A172 (cell line): ENCODE measurements around the genes WSB1, KSR1, NLK and IFT20.

DNA sequence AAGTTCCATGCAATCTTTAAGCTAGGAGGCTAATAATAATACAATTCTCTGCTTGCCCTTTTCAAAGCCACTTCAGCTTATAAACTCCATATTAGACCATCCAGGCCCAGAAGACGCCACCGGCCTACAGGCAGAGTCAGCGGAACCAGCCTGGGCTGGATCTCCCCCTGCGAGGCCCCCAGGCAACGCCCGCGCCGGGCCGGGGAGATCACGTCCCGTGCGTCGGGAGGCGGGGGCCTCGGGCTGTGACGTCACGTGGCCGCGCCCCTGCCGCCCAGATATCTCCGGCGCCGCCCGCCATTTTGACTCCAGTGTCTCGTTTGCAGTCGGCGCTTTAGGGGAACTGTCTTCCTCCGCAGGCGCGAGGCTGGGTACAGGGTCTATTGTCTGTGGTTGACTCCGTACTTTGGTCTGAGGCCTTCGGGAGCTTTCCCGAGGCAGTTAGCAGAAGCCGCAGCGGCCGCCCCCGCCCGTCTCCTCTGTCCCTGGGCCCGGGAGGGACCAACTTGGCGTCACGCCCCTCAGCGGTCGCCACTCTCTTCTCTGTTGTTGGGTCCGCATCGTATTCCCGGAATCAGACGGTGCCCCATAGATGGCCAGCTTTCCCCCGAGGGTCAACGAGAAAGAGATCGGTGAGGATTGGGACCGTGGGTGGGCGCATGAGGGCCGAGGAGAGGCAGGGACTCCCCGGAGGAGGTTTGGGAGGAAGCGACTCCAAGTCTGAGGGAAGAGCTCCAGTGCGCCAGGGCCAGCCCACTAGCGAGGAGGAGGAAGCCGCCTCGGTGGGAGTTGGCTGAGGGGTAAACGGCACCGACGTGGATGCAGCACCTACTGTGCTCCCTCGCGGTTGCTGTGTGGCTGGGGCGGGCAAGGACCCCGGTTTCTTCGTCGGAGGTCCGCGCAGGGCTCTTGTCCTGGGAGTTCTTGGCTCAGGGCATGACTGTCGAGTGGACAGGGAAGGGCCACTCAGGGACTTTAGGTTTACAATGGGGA, at the start of gene WSB1:
WSB1 (plus strand) TSS at position 311 of the 993 bp plus-strand sequence.
- RAMPAGE, long total RNA: no peak

DNA sequence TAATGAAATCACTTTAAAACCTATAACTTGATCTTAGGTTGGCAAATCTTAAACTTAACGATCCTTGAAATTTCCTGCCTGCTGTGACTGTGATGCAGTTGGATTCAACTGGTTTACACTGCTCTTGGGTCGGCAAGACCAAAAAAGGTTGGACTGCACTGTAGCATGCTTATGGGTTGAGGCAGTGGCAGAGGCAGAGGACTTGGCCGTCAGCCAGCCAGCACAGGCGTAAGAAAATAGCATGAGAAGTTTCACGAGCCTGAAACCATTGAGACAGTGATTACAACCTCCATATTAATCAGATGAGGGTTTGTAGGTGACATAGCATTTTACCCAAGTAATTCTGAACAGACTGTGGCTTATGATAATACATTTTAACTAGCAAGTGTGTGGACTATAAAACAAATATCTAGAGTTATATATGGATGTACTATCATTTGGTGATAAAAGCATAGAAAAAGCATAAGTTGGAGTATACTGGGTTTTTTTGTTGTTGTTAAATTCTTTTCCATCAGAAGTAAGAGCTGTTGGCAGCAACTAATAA, 21.5 kb downstream of the WSB1 start:
- RAMPAGE, long total RNA: no peak

DNA sequence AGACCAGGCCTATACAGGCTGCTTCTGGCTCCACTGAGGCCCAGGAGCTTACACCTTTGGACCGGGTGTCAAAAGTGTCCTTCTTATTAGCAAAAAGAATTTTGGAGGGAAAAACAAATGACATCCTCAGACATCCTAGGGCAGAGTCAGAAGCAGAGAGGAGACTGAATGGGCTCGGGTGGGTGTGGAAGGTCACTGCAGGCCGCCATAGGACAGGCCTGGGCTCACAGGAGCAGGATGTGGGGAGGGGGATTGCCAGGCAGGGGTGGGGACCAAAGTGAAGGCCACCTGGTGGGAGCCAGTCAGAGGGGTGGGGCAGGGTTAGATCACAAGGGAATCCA, 38.2 kb downstream of the WSB1 start:
- RAMPAGE, long total RNA: no peak

- RAMPAGE, long total RNA: no peak
Observed at GRCh38 chr17:27455806-27456543, at the start of gene KSR1. Gene KSR1 (plus strand): TSS chr17:27456448.

DNA sequence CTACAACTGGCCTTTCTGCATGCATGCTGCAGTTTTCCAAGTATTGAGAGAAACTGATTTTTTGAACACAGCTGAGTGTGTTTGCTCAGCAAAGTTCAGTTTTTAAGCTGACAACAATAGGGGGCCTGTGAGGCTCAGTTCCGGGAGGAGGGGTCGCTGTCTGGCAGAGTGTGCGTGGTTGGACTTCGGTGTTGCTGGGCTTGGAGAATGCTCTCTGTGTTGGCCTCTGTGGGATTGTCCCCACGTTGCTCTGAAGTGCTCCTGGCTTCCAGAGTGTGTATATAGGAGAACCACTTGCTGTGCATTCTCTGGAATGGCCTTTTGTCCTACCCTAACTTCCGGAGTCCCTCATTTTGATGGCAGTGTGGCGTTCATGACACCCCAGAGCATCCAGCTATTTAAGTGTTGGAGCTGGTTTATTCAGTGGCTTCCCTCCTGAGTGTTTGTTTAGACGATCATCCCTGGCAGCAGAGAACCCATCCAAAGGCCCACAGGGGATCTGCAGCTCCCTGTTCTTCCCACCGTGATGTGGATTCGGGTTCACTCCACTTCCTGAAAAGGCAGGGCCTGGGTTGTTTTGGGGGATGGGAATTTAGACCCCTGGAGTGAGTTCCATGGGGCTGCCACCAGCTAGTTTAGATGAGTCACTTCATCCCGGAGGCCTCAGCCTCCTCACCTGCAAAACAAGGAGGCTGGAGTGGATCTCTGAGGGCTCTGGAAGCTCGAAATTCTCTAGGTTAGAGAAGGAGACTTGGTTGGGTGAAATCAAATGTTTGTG, 2.1 kb downstream of the KSR1 start:
- RAMPAGE, long total RNA: no peak

DNA sequence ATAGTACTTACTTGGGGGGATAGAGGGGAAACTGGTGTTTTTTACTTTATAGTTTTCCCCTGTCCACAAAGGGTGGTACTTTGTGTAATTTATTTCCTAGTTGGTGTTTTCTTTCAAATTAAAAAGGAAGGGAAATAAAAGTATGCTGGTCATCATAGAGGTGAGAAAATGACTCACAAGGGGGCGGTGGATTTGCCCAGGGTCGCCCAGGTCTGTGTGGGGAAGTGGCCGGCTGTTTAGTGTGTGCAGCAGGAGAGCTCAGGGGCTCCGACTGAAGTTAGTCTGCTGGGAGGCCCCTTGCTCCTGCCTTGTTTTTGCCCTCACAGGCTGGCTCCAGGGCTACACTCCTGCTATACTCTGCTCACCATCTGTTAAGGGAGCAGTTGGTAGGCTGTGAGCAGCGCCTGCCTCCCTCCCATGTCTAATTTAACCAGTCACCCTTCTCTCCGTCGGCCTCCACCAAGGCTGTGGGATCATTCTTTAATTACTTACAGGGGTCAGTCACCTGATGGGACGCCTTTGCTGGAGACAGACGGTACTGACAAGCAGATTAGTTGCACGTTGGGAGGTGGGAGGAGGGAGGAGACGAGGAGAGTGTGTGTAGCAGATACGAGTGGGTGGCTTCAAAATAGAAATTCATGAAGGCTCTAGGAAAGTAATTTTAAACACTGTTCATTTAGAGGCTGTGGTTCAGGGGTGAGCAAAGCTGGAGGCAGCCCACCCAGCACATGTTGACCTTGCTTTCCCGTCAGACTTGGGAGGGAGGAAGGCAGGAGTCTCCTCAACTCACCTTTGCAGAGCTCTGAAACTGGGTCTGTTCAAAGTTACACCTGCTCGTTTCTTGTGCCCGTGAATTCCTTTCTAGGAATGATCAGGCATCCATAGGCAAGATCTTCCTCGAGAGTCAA, 35.6 kb downstream of the KSR1 start:
- RAMPAGE, long total RNA: no peak

- RAMPAGE, long total RNA: no peak
Observed at GRCh38 chr17:27532256-27533233, 76.3 kb downstream of the KSR1 start.

DNA sequence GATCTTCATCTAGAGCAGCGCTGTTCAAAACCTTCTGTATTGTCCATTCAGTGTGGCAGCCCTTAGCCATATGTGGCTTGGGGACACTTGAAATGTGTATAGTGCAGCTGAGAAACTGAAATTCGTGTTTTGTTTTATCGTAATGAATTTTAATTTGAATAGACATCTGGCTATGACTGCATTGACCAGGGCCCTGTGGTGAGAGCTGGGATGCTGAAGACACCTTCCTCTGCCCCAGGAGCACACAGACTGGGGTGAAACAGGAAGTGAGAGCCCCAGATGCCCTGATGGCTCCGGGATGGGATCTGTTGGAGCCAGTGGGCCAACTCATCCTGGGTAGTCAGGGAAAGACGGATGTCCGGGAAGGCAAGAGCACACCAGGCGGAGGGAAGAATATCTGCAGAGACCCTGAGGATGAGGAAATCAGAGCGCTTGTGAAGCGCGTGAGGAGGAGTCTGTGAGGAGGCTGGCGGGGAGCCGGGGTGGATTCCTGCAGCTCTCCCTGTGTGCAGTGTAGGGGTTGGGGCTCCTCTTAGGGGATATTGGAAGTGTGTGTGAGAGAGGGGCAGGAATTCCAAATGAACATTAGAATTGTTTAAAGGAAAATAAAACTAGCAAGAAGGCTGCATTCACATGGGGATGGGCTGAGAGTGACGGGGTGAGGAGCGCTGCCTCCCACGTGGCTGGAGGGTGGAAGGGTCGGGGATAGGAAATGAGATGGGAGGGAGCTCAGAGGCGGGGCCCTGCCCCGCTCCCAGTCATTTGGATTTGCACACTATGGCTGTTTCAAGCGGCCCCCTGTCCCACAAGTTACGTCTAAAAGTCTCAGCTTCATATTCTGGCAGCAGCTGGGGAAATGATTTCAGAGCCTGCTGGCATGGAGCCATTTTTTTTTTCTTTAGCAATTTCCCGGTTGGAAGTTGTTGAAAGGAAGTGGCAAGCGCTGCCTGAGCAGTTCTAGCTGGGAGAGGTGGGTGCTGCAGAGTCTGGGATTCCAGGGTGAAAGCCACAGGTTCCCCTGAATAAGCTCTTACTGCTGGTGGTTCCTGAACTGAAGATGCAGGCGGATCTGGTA, 71.3 kb upstream of the LGALS9 start:
- RAMPAGE, long total RNA: no peak

DNA sequence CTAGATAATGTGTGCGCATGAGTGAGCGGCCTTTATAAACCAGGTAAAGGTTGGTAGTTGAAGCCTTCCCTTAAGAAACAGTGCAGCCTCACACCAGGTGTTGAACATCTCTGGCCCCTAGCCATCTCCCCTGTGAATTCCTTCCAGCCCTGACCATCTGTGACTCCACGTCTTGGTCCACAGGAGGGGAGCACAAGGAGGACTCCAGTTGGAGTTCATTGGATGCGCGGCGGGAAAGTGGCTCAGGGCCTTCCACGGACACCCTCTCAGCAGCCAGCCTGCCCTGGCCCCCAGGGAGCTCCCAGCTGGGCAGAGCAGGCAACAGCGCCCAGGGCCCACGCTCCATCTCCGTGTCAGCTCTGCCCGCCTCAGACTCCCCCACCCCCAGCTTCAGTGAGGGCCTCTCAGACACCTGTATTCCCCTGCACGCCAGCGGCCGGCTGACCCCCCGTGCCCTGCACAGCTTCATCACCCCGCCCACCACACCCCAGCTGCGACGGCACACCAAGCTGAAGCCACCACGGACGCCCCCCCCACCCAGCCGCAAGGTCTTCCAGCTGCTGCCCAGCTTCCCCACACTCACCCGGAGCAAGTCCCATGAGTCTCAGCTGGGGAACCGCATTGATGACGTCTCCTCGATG, 48.4 kb upstream of the LGALS9 start:
- RAMPAGE, long total RNA: no peak

DNA sequence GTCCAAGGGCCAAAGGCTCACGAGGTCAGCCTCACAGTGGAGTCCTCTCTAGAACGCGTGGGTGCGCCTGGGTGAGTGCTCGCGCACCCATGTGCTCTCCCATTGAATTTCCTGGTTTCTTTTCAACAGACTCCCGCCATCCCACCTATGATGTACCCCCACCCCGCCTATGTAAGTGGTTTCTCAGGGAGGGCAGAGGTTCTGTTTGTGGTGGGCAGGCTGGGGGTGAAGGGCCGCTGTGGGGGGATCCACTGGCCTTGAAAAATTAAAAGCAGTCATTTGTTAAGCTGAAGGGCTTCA, 15.4 kb downstream of the LGALS9 start:
- RAMPAGE, long total RNA: no peak

GRCh38 chr17:27985313-27985672, 57.2 kb upstream of the NLK start:
- RAMPAGE, long total RNA: no peak

DNA sequence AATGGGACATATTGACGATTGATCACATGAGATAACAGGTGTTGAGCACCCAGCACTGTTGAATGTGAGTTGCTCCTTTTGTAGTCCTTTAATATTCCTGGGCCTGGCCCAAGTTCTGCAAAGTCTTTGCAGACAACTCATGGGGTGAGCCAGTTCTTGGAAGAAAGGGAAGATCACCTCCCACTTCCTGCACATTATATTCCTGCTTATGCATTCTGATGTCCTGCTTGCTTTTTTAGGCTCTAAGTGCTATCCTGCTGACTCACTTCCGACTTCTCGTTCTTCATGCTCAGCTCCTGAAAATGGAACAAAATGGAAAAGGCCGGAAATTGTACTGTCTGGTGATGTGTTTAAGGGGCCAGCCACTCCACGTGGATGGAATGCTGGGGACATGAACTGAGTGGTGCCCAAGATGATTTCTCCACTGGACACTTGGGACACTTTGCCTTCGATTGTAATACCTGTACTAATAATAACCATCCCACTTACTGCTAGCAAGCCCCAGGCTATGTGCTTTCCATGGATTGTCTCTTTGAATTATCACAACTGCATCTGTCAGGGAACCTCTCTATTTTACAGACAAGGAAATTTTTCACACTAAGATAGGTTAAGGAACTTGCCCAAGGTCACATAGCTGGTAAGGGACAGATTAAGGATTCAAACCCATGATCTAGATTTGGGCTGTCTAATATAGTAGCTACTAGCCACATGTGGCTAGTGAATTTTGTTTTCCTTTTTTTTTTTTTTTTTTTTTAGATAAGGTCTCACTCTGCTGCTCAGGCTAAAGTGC, 8.1 kb upstream of the NLK start:
- RAMPAGE, long total RNA: no peak

DNA sequence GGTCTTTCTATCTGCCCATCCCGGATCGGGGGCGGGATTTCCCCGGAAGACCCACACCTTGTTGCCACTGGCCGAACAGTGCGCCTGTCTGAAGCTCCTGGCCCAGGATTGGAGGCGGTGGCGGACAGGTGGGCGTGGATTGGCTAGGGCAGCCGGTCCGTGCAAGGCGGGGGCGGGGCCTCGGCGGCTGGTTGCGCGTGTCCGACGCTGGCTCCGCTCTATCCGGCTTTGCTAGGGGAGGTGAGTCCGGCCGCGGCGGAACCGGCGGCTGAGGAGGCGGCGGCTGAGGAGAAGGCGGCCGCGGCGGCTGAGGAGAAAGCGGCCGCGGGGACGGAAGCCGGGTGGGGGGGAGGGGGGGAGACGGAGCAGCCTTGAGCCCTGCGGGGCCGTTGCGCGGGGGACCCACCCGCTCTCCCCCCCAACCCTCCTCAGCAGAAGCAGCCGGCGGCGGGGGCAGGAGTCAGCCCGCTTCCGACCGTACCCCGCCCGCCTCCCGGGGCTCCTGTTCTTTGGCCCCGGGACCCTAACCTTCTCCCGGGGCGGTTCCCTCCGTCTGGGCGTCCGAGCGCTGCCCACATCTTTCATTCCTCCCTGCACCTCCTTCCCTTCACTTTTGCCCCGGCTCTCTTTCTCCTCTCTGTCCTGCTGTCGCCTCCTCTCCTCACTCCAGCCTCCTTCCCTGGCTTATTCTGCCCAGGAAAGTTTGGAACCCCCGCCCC, 778 bp upstream of the NLK start:
- RAMPAGE, long total RNA: start-site peak on the plus strand centred at position 356 of the sequence, 403 bp wide, 7 and 16 reads in 2 replicates

DNA sequence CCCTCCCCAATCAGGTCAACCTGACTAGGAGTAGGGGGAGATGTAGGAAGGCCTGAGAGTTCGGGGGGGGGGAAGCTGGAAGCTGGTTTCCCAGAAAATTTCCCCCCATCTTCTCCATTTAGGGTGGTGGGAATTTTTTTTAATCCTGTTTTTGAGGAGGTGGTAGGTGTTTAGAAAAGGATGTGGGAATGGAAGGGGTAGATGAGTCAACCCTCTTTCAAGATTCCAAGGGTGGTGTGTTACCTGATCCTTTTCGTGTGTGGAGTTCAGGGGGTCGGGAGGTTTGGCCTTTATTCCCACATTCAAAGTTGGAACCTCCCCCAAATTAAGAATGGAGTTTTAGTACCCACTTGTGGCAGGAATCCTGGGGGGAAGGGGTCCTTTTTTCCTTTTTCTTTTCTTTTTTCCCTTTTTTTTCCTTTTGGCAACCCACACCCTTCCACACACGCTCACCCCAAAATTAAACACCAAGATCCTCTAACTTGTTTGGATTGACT, at the start of gene NLK:
NLK (plus strand) TSS at position 419 of the 497 bp plus-strand sequence.
- RAMPAGE, long total RNA: no peak

GRCh38 chr17:28046383-28046799, 3.9 kb downstream of the NLK start:
- RAMPAGE, long total RNA: no peak

DNA sequence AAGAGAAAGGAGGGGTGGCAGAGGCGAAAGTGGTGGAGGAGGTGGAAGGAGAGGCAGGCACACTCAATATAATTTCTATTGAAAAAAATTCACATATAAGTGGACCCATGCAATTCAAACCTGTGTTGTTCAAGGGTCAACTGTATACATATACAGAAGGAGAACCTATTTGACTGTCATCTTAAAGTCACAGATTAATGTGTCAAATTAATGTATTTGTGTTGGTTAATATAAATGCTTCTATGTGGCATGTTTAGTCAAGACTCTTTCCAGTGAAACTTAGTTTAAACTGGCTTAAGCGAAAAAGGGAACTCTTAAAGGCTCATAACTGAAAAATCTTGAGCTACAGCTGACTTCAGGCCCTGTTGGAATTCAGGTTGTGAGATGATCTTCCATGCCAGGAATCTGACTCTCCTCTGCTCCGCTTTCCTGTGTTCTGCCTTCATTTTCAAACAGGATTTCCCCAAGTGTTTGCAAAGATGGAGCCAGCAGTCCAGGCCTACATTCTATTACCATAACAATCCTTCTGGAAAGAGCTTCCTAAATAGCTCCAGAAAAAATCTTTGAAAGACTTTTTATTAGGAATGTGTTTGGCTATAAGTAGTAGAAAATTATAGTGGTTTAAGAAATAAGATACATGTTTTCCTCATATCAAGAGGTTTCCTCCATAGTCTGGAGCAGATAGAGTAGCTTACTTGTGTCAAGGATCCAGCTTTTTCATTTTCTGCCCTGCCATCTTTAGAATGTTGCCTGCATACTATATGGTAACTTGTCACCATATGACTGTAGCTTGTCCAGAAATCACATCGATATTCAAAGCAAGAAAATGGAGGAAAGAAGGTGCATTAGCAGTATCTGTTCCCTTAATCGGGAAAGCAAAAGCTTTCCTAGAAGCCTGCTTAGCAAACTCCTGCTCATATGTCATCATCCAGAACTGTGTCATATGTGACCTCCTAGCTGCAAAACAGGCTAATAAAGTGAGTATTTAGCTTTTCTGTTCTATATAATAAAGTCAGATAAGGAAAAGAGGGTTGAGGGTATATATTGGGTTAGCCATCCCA, 135.0 kb downstream of the NLK start:
- RAMPAGE, long total RNA: no peak

DNA sequence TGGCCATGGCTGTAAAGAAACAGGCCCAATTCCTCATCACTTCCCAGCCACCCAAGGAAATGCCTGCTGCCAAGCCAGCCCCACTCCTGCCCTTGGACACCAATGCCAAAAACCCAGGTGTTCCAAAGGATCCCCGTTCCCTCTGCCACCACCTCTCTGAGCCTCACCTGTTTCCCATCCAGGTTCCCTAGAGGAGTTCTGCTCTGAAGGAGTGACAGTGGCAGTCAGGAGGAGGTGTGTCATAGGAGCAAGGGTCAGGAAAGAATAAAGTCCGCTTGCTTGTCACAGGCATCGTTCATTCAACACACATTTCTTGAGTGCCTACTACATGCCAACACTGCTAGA, 3.3 kb downstream of the IFT20 start:
- RAMPAGE, long total RNA: no peak

DNA sequence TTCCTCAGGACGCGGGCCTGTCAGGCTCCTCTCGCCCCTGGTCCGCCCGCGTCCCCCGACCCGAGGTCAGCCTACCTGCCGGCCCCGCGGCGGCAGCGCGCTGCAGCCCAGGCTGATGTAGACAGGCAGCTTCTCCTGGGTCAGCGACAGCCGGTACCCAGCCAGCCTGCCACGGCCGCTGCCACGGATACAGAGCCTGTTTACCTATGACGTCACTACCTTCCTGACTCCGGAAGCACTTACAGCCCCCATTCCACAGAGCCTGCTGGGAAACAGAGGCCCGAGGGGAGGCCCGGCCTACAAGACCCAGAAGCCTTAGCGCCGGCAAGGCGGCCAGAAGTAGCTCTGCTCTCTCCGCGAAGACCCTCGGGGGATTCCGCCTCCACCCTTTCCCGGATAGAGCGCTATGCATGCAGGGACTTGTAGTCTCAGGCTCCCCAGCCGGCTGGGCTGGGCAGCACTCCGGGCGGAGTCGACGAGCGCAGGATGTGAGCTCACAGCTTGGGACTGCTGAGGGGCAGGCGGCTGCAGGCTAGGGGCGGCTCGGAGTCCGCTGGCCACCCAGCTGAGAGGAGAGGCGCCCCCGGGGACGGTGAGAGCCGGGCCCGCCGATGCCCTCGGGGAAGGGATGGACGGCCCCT, at the start of gene IFT20:
IFT20 (minus strand) TSS at position 208 of the 641 bp plus-strand sequence.
- RAMPAGE, long total RNA: start-site peak on the minus strand centred at position 179 of the sequence, 40 bp wide, 88 and 241 reads in 2 replicates; start-site peak on the plus strand centred at position 524 of the sequence, 66 bp wide, 136 and 343 reads in 2 replicates

DNA sequence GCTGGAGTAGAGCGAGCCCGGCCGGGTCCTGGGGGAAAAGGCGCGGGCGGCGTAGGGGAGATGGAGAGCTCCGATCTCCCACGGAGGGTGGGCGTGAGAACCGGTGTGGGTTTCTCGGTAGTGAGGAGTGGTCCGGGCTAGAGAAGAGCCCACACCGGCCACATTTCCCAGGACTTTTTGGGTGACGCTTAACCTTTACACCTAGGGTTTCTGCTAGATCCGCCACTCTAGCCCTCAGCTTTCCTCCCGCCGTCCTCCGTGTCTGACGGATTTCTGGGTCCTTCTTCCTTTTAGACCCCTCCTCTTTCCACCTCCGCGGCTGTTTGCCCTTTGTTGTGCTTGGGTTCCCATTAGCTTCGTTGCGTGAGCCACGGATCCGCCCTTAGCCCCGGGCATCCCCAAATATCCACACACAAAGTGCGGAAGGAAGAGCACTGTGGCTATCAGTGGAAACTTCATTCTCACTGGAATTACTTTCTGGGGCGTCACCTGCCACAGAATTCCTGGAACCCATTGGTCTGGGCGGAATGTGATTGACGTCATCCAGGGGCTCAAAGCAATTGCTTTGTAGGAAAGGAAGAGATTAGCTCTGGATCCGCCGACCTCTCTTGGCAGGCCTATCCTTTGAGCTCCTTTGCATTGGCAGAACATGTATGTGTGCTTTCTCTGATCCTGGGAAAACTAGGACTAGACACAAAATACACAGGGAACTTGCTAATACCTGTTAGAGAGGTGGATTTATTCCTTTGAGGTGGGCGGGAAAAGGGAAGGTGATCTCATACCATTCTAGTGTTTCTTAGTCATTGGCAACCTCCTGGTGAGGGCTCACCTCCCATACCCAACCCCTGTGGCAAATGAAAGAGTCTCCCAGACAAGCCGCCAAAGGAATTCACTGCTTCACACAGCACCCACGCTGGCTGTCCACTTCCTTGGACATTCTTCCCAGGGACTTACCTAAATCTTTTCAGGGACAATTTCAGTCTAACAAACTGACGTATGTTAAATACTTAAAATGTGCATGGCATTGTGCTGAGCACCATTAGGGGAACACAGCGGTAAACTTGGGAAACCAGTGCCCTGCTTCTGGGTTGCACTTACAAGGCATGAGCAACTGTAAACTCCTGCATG, 709 bp downstream of the TNFAIP1 start:
- RAMPAGE, long total RNA: no peak

DNA sequence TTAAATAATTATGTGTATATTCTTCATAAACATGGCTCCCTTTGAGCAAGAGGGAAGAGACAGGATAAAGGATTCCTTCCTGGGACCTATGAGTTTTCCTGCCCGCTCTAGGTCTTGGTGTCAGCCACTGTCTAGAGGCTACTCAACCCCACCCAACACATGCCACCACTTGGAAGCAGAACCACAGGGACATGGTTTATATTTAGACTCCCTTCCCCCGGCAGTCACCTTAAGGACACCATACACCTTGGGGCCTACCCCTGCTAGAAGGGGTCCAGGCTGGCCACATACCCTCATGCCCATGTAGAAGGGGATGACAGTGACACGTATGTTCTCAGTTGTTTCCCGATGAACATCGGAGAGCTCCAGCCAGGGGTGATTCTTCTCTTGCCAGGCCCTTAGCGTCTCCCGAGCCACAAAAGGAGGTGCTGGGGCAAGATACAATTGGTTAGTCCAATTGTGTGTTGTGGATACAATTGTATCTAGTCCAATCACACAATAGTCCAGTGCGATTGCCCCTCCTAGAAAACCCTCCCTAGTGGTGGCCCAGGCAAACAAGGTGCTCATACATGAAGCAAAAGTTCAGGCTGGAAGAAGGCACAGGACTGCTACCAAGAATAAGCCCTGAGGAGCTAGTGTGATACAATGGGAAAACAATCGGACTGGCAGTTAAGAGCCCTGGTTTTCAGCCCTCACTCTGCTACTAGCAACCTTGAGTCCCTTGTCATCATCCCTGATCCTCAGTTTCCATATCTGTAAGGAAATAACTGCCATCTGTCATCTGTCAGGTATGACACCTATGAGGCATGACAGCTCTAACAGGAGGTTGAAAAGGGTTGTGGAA, 5.7 kb downstream of the POLDIP2 start:
- RAMPAGE, long total RNA: no peak